Esophagus muscularis mucosa (tissue), 4 donors: ENCODE data around the gene TMEM165.

GRCh38 chr4:53261119-53261617 lies 104.7 kb downstream of the SCFD2 start:
- PRO-cap: no peak
- RAMPAGE, long total RNA, 4 experiments: no peak in any of the 4 experiments

DNA sequence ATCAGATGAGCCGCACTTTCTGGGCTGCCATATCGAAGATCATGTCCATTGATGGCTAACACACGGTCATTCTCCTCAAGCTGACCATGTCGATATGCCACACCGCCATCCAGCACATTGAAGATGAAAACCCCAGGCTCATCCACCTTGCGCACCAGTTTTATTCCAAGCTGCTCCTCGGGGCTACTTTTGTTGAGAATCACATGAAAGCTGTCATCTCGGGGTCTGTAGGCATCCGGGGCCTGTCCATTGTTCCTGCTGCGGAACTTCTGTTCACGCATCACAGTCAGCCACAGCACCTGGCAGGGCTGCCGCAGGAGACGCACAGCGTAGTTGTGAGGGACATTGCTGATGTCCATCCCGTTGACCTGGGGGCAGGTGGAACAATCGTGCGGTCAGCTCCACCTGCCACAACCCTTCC lies 95.2 kb downstream of the LNX1 start:
- PRO-cap: no peak
- RAMPAGE, long total RNA, 4 experiments: no peak in any of the 4 experiments

DNA sequence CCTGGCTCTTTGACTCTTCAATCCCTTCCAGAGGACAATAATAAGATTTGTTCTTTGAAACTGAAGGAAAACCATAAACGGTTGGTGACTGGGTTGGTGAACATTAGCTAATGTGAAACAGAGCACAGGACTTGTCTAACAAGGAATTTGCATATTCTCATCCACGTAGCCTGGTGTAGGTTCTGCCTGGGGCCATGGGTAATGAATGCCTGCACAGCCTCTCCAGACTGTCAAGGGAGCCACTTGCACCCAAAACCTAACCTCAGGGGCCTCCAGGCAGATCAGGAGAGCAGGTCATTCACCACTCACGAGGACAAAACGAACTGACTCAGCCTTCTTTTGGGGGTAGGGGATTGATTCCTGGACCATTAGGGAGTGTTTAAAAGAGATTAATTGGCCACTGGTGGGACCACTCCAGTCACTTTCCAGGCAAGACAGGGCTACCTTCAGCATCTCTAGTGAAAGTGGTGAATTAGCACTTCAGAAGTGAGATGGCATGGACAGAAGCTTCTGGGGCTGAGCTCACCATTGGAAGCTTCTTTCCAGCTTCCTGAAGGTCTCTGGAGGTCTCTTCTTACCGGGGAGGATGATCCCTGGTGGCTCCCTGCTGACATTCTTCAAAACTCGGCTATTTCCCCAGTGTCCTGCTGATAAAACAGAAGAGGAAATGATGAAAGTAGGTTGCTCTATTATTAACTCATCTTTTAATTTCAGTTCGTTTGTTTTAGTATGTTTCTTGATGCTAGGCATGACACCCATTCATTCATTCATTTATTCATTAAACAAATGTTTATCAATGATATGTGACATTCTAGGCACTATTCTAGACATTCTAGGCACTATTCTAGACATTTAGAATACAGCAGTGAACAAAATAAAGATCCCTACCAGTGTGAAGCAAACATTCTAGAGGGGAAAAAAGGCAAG lies 104.5 kb upstream of the LNX1 start:
- PRO-cap: no peak
- RAMPAGE, long total RNA, 4 experiments: no peak in any of the 4 experiments

- PRO-cap: bidirectional peak, plus-strand start at chr4:53908928, minus-strand start at chr4:53908711
- RAMPAGE, long total RNA, 4 experiments: no peak in any of the 4 experiments
These were observed 155.8 kb downstream of the CHIC2 start for GRCh38 chr4:53908607-53909069.

DNA sequence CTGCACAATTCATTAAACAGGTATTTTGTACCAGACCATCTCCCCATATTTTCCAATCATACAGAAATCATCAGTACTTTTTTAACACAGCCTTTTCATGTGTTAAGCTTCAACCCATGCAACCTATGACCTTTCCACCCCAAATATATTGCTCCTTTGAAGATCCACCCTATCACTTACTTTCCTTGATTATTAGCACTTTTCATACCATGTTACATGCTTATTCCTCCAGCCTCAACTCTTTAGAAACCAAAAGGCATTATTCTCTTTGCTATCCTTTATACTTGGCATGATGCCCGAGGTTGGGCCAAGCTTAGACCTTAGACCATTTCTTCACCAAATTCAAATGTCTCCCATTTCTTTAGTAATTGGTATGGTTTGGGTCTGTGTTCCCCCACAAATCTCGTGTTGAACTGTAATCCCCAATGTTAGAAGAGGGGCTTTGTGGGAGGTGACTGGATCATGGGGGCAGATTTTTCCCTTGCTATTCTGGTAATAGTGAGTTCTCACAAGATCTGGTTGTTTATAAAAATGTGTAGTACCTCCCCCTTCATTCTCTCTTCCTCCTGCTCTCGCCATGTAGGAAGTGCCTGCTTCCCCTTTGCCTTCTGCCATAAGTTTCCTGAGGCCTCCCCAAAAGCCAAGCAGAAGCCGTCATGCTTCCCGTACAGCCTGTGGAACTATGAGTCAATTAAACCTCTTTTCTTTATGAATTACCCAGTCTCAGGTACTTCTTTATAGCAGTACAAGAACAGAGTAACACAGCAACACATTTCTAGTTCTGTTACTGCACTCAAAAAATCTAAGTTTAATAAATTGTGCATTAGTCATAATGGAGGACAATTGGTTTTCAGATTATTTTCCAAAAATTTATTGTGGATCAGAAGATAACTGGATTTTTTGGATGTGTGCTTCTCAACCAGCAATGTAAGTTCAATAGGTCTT lies 70.2 kb downstream of the CHIC2 start:
- PRO-cap: no peak
- RAMPAGE, long total RNA, 4 experiments: no peak in any of the 4 experiments

GRCh38 chr4:54021415-54022406 lies 42.7 kb downstream of the CHIC2 start:
- PRO-cap: no peak
- RAMPAGE, long total RNA, 4 experiments: no peak in any of the 4 experiments

DNA sequence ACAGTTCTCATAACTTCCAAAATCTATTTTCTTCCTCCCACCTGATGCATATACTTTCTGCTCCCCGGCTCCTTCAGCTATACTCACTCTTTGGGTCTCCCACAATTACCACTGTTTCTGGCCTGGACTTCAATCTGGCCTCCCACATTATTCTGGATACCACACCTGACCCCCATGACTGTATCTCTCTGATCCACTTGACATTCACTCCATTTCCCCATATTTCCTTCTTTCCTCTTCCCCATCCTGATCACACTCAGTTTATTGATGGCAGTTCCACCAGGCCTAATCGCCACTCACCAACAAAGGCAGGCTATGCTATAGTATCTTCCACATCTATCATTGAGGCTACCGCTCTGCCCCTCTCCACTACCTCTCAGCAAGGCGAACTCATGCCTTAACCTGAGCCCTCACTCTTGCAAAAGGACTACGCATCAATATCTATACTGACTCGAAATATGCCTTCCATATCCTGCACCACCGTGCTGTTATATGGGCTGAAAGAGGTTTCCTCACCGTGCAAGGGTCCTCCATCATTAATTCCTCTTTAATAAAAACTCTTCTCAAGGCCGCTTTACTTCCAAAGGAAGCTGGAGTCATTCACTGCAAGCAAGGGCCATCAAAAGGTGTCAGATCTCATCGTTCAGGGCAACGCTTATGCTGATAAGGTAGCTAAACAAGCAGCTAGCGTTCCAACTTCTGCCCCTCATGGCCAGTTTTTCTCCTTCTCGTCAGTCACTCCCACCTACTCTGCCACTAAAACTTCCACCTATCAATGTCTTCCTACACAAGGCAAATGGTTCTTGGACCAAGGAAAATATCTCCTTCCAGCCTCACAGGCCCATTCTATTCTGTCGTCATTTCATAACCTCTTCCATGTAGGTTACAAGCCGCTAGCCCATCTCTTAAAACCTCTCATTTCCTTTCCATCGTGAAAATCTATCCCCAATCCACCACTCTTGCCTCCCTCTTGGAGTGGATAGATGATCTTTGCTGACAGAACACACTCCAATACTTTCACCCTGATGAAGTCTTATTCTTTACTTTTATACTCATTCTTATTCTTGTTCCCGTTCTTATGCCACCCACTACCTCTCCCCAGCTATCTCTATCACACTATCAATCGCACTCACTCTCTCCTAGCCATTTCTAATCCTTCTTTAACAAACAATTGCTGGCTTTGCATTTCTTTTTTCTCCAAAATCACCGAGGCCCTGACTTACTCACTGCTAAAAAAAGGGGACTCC lies 40.6 kb downstream of the CHIC2 start:
- PRO-cap: no peak
- RAMPAGE, long total RNA, 4 experiments: start-site peak on the minus strand in 1 of 4 experiments, centred at position 303 of the sequence, 6 reads per replicate

DNA sequence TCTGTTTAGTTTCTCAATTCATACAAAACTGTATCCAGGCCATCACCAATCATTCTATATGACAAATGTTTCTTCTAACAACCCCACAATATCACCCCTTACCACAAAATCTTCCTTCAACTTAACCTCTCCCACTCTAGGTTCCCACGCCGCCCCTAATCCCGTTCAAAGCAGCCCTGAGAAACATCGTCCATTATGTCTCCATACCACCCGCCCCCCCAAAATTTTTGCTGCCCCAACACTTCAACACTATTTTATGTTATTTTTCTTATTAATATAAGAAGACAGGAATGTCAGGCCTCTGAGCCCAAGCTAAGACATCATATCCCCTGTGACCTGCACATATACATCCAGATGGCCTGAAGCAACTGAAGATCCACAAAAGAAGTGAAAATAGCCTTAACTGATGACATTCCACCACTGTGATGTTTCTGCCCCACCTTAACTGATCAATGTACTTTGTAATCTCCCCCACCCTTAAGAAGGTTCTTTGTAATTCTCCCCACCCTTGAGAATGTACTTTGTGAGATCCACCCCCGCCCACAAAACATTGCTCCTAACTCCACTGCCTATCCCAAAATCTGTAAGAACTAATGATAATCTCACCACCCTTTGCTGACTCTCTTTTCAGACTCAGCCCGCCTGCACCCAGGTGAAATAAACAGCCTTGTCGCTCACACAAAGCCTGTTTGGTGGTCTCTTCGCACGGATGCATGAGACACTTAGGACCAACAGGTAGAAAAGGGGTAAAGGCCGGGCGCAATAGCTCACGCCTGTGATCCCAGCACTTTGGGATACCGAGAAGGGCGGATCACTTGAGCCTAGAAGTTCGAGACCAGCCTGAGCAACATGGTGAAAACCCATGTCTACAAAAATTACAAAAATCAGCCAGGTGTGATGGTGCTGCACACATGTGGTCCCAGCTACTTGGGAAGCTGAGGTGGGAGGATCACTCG lies 39.3 kb downstream of the CHIC2 start:
- PRO-cap: no peak
- RAMPAGE, long total RNA, 4 experiments: no peak in any of the 4 experiments

GRCh38 chr4:54091158-54091536 lies 8.8 kb upstream of the GSX2 start:
- PRO-cap: no peak
- RAMPAGE, long total RNA, 4 experiments: no peak in any of the 4 experiments

GRCh38 chr4:54092177-54092717 lies 7.7 kb upstream of the GSX2 start:
- PRO-cap: no peak
- RAMPAGE, long total RNA, 4 experiments: no peak in any of the 4 experiments

GRCh38 chr4:54226464-54227318 lies 2.4 kb upstream of the PDGFRA start:
- PRO-cap: bidirectional peak, plus-strand start at chr4:54227062, minus-strand start at chr4:54226914
- RAMPAGE, long total RNA, 4 experiments: no peak in any of the 4 experiments

DNA sequence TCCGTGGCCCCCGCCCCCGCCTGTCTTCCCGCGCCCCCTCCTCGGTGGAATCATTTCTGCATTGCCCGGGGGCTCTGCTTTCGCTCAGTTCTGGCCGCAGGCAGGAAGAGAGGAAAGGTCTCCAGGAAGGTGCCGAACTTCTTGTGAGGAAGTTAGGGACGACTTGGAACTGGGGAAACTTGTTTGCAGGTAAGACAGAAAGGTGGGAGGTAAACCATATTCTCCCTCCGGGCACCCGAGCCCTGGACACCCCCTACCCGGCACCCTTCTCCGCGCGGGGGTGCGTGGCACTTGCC lies 1.3 kb downstream of the PDGFRA start:
- PRO-cap: no peak
- RAMPAGE, long total RNA, 4 experiments: no peak in any of the 4 experiments

DNA sequence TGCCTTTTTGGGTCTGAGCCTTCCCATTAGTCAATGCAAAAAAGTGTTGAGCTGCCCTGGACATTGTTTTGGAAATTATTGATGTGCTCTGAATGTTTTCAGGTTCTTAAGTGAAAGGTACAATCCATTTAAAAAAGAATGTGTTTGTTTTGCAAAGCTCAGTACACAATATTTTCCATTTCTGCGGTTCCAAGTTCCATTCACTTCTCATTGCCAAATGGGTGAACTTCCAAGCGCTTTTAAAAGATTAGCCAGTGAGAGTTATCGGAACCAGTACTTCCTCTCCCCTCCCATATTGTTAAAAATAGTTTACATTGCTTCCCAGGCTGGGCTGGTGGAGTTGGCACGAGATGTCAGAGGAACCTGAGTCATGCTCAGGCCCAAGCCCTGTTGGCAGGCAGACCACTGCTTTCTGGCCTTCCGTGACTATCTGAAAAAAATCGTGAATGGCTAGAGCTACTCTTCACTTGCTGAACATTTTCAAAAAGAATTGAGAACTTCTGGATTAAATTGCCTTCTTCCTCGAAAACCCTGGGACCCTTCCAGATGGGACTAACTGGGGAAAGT lies 52.2 kb downstream of the PDGFRA start:
- PRO-cap: no peak
- RAMPAGE, long total RNA, 4 experiments: no peak in any of the 4 experiments

GRCh38 chr4:54534902-54535308 lies 122.9 kb upstream of the KIT start:
- PRO-cap: no peak
- RAMPAGE, long total RNA, 4 experiments: no peak in any of the 4 experiments

GRCh38 chr4:54658236-54659285 lies 804 bp downstream of the KIT start:
- PRO-cap: no peak
- RAMPAGE, long total RNA, 4 experiments: no peak in any of the 4 experiments

- PRO-cap: no peak
- RAMPAGE, long total RNA, 4 experiments: no peak in any of the 4 experiments
These were observed 6.9 kb downstream of the KDR start for GRCh38 chr4:55118556-55118839.

- PRO-cap: no peak
- RAMPAGE, long total RNA, 4 experiments: no peak in any of the 4 experiments
These were observed 2.4 kb downstream of the KDR start for GRCh38 chr4:55123037-55123326.

- PRO-cap: bidirectional peak, plus-strand start at chr4:55395963, minus-strand start at chr4:55395817
- RAMPAGE, long total RNA, 4 experiments: start-site peak on the plus strand in 1 of 4 experiments, at chr4:55395615-55396305 at its widest, 5 to 42 reads per replicate
These were observed at the start of gene TMEM165 for GRCh38 chr4:55395237-55396276. Gene TMEM165 (plus strand): TSS chr4:55395957.

DNA sequence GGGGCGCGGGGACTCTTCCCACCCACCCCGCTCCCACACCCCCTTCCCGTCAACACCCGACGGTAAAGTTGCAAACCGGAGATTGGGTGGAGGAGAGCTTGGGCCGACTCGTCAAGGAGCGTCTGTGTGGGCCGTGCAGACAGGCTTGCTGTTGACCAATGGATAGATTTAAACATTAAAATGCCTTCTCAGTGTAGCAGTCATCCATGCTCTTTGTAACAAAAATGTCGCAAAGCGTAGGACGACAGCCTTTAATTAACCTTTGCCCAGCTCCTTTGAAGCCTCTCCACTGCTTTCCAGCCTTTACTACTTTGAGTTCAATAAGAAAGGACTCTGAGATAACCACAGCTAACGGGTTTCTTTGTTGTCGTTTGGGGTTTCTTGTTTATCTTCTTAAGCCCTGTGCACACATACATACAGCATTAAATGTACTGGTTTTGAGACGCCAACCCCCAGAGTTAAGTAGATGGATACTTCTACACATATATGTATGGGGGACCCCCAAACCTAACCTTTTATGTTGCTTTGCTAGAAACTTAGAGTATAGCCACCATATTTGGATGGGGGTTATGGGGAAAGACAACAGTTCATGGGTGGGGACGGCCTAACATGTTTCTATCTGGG lies 579 bp downstream of the CEP135 start:
- PRO-cap: bidirectional peak, plus-strand start at position 73 of the sequence, minus-strand start outside the sequence
- RAMPAGE, long total RNA, 4 experiments: no peak in any of the 4 experiments

- PRO-cap: no peak
- RAMPAGE, long total RNA, 4 experiments: no peak in any of the 4 experiments
These were observed 27.7 kb downstream of the HOPX start for GRCh38 chr4:56653252-56653912.